PC-3 (cell line): Measurements from ENCODE around the gene ZNF777.

DNA sequence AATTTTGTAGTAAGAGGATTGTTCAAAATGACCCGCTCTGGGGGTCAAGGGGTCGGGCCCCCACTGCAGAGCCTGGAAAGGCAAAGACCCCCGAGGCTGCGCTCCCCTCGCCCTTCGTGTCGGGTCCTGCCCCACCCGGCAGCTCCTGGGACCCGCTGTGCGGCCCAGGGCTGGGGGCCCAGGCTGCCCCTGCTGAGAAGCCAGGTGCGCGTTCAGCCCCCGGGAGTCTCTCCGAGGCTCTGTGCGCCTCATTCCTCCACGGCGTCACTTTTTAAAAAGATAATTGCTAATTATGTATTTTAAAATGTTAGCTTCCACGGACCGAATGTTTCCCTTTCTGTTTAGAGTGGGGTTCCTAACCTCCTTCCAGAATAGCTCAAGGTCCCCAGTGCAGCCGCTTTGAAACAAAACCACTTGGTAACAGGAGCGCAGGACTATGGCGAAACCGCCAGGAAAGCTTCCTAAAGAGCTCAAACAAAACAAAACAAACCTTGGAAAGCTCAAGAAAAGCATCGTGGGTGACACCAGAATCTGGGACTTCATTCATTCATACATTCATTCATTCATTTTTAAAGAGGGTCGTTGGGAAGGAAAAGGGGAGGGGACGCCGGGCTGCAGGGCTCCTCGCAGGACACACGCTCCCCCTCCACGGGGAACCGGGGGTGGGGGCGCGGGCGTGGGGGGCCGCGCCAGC lies 45.6 kb downstream of the PDIA4 start:
- RAMPAGE, long total RNA, result no peak

- RAMPAGE, long total RNA, result no peak
These were observed 44.7 kb downstream of the PDIA4 start for GRCh38 chr7:148983288-148984340.

DNA sequence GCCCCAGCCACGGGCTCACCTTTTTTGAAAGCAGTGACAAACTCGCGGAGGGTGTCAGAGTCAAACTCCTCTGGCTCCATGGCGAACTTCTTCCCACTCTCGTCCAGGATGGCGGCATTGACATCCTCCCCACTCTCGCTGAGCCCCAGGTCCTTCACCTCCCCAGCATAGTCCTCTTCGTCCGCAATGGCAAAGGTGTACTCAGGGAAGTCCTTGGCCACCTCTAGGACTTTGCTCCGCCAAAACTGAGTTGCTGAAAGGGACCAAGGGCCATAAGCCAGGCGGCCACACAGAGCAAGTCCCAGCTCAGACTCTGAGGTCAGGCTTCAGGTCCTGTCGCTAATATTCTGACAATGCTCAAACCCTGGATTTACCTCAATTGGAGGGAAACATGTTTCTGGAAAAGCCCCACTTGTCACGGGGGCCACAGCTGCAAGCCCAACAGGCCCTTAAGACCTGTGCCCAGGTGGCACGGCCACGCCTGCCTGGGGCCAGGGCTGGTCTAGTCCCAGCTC lies 23.1 kb downstream of the PDIA4 start:
- RAMPAGE, long total RNA, result no peak

- RAMPAGE, long total RNA, result no peak
These were observed 435 bp downstream of the PDIA4 start for GRCh38 chr7:149027844-149028296.

GRCh38 chr7:149210428-149211365 lies 15.4 kb downstream of the ZNF282 start:
- RAMPAGE, long total RNA, result no peak

DNA sequence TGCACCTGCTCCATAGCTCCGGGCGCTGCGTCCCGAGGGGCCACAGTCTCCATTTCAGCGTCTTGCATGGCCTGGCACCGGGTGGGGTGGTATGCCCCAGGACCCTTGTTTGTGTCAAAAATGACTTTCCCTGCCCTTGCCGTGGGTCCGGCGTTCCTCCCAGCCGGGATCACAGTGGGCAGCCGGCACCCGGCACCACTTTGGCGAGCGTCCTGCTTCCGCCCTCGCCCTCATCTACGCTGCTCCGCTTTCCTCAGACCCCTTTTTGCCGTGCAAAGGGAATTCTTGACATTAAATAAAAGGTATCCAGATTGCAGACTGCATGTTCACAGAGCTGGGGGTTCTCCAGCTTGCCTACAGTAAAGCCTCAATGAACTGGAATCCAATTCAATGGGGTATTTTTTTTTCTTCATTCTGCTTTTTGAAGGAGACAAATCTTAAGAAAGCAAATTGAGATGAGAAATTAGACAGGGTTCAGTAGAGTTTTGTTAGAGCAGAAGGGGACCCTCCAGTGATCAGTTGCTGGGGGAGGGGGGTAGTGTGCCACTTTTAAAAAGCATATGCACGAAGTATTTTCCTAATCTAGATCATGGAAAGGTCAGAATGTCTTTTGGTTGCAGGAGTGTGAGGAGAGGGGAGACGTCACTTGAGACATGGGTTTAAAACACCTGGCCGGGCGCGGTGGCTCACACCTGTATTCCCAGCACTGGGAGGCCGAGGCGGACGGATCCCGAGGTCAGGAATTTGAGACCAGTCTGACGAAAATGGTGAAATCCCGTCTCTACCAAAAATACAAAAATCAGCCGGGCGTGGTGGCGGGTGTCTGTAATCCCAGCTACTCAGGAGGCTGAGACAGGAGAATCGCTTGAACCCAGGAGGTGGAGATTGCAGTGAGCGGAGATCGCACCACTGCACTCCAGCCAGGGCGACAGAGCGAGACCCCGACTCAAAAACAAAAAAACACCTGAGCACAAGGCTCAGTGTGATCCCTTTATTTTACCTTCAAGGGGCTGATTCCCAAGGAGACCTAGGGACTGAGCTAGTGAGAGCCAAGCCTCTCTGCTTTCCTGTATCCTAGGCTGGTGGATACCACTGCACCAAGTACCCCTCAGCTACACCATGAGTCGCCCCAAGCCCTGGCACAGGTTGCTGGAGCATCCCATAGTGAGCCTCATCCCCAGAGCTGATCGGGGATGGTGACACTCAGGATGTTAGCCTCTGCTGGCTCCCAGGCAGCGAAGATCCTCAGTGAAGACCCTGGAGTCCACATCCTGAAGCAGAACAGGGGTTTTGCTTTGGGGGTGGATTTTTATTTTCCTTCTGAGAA lies 13.1 kb upstream of the ZNF212 start:
- RAMPAGE, long total RNA, result no peak

DNA sequence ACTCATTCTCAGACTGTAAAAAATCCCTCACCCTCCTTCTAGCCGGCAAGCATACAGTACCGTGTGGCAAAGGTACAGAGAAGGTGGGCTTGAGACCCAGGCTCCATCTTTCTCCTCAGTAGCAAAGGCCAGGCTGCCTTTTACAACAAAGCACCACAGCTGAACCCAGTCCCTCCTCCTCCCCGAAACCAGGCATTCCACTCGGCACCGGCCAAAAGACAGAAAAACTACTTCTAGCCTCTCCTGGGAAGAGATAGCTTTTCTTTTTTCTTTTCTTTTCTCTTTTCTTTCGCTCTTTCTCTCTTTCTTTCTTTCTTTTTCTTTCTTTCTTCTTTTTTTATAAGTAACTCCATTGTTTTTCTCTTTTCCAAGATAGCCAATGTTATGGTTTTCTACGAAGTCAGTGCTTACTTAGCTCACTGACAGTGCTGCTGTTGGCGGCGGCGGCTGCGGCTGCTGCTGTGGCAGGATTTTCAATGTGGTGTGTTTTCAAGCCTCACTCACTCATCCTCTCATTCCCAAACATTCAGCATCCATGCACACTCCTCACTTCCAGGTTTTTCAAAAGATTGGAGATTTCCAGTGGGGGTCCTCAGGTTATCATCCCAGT lies 59.4 kb downstream of the ZNF783 start:
- RAMPAGE, long total RNA, result no peak

DNA sequence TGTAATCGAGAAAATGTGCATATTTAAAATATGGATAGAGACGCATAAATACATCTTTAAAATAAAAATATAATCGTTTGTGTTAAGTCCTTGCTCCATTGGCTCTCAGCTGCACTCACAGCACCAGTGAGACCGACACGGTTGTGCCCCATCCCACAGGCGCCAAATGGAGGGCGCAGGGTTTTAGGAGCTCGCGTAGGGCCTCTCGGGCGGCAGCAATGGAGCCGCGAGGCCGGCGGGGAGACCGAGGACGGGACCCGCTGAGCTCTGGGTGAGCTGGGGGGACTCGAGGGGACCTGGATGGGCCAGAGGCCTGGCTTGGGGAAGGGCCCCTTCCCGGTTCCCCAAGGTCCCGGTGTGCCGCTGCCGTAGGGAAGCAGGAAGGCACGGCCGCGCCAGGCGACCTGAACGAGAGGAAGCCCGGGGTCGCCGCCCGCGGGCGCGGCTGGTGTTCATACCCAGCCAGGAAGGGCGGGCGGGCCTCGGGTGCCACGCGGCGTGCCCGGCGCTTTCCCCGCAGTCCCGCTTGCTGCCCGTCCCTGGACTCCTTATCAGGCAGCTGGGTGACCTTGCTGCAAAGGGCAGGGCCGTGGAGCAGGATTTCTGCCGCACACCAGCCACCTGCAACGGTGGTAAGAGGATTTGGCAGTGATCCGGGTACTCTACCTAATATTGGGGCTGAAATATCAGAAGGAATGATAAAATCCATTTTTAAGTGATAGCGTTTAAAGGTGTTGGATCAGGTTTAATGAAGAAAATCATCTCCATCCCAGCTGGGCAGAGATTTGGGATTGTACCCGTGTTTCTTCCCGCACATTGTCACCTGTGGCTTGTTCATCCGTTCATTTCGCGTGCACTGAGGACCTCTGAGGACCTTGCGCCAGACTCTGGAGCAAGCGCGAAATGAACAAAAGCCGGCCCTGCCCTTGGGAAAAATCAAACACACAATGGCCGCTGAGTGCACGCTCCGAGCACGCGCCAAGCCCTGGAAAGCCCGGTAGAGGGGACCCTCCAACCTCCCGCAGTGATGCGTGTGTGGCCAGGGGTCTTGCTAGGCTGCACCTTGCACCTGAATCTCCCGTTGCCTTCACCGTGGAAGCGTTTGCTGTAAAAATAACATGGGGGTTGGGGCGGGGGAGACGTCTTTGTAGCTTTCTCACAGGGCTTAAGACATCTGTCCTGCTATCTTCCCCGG lies 37.8 kb downstream of the ZNF777 start:
- RAMPAGE, long total RNA, result no peak

GRCh38 chr7:149460491-149461265 lies at the start of gene ZNF777:
Gene ZNF777, minus strand, starts transcription at chr7:149461062.
- RAMPAGE, long total RNA, result no peak

- RAMPAGE, long total RNA, result no peak
These were observed 3.4 kb downstream of the ZNF746 start for GRCh38 chr7:149493965-149494786.

GRCh38 chr7:149494971-149495507 lies 2.6 kb downstream of the ZNF746 start:
- RAMPAGE, long total RNA, result no peak

DNA sequence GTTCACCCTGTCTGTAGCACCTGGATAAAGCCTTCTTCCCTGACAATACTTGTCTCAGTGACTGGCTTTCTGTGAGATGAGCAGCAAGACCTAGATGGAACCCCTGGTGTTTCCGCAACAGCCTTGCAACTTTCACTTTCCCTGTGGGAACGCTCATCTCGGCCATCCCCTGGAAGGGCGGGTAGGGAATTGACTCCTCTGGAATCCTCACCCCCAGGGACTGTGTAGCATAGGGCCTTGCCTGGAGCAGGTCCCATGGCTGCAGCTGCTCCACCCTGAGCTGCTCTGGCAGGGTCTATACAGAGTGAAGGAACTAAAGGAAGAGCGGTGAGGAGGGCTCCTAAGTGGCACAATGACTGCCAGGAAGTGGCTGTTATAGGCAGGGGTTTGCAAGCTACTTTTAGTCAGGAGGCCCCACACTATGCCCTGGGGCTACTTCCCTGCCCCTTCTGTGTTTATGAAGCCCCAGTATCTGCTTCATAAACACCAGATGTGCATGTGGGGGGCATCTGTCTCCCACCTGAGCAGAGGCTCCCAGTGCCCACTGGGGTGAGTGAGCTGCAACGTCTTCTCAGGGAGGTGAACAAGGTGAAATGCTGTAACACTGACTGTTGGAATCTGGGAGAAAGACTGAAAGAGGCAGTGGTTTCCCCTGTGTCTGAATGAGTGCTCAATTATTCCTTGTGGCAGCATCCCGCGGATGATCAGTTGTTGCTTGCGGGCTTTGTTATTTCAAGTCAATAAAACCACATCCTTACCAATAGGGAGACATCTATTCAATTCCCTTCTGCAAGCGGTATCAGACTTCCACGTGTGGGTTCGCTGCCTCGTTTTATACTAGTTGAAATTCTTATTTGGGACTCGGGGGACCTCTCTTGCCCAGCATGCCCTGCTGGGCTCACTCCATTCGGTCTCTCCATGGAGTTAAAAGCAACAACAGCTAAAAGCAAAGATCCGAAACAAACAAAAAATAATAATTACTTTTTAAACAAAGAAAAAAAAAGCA lies 51.1 kb upstream of the ZNF746 start:
- RAMPAGE, long total RNA, result no peak

- RAMPAGE, long total RNA, result no peak
These were observed 101.7 kb upstream of the KRBA1 start for GRCh38 chr7:149612907-149613612.

DNA sequence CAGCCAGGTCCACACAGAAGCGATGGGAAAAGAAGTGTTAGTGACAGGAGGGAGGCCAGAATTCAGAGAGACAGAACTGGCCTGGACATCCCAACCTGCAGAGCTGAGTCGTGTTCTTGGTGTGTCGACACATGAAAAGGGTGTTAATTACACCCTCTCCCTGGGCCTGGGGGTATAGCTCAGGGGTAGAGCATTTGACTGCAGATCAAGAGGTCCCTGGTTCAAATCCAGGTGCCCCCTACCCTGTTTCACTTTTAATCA lies 79.3 kb upstream of the KRBA1 start:
- RAMPAGE, long total RNA, result no peak

DNA sequence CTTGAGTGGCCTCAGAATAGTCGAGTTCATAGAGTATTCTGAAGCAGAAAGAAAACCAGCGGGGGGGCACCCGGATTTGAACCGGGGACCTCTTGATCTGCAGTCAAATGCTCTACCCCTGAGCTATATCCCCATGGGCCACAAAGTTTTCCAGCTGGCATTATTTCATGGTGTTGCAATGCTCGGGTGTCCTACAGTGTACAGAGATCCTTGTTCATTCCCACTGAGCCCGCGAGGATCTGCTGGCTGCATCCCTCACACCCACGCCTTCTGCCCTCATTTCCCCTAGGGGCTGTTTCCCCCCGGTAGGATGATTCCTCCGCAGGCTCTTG lies 23.7 kb upstream of the KRBA1 start:
- RAMPAGE, long total RNA, result no peak

DNA sequence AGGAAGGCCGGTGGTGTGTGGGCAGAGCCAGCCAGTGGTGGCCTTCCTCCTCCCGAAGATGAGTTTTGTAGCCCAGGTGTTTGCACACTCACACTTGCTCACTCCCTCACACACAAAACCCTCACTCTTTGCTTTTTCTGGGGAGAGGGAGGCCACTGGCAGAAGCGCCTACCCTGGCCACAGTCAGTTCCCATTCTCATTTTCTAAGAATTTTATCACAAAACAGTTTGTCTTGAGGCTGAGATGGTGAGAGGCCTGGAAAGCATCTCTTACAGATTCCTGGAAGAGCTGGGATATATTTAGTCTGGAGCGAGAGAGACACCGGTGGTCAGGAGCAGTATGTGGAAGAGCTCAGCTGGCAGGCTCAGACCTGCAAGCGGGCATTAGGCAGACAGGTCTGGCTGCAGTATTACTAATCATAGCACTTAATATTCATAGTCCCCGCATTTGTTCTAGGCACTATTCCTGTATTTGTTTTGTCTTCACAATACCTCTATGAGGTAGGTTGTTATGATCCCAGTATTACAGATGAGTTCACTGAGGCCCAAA lies 1.7 kb downstream of the KRBA1 start:
- RAMPAGE, long total RNA, result no peak

DNA sequence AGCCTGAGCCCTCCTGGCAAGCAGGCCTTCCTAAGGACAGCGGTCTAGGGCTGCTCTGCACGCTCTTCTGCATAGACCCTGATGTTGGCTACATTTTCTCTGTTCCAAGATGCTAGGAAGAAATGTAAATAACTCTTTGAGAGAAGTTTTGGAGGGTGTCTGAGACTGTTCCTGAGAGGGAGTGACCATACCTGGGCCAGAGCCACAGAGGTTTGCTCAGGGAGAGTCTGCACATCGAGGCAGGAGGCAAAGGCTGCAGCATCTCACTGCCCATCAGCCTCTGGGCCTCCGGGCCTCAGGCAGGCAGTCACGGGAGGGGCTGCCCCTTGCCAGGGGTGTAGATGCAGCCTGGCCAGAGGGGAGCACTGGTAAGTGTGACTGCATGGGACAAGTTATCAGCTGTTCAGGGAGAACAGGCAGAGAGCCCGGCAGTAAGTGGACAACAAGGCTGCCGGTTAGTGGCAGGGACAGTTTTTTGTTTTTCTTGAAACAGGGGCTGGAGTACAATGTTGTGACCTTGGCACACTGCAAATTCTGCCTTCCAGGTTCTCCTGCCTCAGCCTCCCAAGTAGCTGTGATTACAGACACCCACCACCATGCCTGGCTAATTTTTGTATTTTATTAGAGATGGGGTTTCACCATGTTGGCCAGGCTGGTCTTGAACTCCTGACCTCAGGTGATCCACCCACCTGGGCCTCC lies 2.8 kb downstream of the KRBA1 start:
- RAMPAGE, long total RNA, result no peak

GRCh38 chr7:149735860-149737139 lies 21.5 kb downstream of the KRBA1 start:
- RAMPAGE, long total RNA, result no peak

GRCh38 chr7:149764702-149765199 lies 8.6 kb downstream of the ZNF467 start:
- RAMPAGE, long total RNA, result no peak

- RAMPAGE, long total RNA, result no peak
These were observed 6.2 kb downstream of the ZNF862 start for GRCh38 chr7:149844172-149844927.